Occipital lobe (tissue), 2 donors: ENCODE data around the genes CARD9 and LCN8.

DNA sequence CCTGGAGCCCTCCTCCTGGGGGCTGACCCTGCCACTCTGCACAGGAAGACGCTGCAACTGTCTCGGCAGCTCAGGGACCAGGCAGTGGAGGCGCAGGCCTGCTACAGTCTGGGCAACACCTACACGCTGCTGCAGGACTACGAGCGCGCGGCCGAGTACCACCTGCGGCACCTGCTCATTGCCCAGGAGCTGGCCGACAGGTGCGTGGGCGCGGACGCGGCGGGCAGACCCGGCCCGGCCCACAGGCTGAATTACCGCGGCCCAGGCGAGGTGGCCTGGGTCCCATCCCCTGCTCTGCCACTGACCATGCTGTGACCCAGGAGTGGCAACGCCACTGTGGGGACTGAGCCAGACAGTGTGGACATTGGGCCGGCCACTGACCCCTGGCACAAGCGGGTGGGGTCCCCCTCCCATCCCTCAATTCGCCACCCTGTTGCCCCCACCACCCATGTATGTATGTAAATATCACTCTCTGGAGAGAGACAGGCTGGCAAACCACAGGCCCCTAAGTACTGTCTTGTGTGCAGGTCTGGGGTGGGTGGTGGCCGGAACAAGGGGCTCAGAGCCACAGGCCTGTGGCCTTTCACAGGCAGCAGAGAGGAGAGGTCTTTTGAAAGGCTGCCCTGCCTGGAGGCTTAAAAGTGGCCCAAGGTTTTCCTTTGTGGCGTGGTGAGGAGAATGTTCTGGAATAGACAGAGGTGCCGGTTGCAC is 11.3 kb downstream of the GPSM1 start:
- RAMPAGE, long total RNA, result no peak

GRCh38 chr9:136373537-136374016 is at the start of gene CARD9:
Gene CARD9, minus strand, starts transcription at chr9:136373669.
- RAMPAGE, long total RNA, result no peak

GRCh38 chr9:136410875-136411574 is 567 bp downstream of the PMPCA start:
- RAMPAGE, long total RNA, result no peak

GRCh38 chr9:136484137-136484987 is 1.5 kb upstream of the SEC16A start:
- RAMPAGE, long total RNA, result no peak

DNA sequence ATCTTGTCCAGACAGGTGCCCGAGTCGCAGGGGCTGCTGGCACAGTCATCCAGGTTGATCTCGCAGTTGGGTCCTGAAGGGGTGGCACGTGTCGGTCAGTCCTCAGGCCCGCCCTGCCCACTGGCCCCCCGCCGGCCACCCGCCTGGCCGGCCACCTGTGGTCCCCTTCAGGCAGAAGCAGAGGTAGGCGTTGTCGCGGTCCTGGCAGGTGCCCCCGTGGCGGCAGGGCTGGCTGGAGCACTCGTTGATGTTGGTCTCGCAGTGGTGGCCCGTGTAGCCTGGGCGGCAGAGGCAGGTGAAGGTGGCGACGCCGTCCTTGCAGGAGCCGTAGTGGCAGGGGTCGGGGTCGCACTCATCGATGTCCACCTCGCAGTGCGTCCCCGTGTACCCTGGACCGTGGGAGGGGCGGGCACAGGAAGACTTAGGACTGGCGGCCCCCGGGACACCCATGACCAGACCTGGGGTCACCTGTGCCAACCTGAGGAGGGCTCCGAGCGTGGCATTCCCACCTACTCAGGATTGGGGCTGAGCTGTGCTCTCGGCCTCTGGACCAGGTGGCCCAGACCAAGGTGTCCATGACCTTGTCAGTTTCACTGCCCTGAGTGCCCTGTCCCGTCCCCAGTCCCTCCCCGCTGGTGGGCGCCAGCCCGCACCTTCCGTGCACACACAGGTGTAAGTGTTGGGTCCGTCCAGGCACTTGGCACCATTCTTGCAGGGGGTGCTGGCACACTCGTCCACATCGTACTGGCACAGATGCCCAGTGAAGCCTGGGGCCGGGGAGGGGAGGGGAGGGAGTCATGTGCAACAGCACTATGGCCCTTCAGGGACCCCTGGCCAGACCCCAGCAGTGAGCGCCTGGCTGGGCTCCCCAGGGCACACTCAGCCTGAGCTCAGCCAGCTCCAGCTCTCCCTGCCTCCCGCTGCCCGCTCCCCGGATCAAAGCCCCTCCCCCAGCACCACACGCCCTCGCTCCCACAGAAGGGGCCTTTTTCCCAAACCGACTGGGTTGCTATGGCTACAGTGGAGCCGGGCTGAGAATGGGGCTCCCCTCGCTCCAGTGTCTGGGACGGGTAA is 30.2 kb downstream of the NOTCH1 start:
- RAMPAGE, long total RNA, result no peak

DNA sequence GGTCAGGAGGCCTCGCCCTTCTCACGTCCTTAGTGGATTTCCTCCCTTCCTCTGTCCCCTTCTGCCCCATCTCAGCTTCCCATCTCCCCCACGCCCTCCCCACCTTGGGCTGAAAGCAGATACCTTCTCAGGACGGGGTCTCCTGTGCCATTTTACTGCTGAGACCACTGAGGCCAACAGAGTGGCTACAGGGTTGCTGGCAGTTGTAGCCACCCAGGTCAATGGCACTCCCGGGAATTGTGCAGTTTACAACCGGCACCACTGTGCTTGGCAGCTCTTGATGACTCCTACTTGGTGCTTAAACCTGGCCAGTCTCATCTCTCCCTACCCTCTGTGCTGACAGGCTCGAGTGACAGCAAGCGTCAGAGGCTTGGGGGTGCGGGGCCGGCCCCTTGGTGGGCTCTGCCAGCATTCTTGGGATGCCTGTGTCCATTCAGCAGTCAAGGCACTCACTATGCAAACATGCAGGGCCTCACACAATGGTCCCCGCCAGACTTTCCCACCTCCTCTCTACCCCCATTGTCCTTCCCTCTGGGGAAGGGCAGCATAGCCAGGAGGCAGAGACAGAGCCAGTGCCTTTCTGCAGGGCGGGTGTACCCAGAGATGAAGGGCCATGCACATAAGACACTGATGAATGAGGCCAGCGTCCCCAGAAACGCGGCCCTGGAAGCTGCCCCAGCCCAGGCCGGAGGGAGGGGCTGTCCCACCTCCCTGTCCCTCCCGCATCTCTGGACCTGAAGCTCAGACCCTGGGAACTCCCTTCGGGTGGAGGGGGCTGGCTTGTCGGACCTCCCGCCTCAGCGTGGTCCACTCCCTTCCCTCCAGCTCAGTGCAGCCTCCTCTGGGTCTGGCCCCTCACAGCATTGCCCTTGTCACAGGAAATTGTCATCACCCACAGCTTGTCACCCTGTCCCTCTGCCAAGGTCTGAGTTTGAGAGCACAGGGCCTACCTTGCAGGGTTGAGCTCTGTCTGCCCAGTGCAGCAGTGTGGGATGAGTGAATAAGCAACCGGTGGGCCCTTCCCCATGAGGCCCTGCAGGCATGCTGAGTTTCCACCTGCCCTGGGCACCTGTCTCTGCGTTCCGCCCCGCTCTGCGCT is 26.3 kb upstream of the NOTCH1 start:
- RAMPAGE, long total RNA, result no peak

DNA sequence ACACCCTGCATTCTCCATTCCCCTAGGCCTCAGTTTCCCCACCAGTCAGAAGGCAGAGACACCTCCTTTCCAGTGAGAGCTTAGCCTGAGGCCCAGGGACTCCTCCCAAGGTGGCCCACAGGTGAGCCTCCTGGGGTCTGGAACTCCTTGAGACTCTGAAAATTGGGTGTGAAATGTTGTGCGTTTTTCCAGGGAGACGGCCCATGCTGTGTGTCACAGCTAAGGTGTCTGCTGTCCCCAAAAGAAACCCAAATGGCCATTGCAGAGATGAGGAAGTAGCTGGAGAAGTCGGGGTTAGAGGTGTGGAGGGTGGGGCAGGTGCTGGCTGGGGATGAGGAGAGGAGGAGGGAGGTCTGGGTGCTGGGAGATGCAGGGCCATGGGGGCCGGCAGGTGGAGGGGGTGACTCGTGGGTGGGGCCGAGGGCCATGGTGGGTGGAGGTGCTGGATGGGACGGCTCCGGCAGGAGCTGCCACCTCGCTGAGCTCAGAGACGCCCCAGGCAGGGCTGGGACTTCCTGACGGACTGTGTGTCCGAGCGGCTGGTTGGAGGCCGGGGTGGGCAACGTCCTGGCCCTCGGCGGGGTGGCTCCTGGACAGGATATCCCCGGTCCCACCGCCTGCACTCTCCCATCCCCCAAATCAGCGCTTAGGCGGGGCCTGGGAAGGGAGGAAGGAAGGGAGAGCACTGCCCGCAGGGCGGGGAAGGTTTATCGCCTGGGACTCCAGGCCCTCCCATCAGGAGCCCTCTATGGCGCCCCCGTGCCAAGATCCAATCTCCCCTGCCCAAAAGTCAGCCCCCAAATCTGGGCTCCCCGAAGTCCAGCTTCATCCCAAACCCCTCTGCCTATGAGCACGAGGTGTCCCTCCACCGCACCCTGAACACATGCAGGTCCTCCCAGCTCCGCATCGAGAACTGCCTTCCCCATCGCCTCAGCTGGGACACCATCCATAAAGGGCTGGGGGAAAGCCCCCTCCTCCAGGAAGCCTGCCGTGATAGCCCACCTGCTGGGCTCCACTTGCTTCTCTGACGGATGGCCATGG is 58.1 kb upstream of the NOTCH1 start:
- RAMPAGE, long total RNA, result no peak

- RAMPAGE, long total RNA, result no peak
Observed at GRCh38 chr9:136645307-136645721, 17.4 kb upstream of the EGFL7 start.

DNA sequence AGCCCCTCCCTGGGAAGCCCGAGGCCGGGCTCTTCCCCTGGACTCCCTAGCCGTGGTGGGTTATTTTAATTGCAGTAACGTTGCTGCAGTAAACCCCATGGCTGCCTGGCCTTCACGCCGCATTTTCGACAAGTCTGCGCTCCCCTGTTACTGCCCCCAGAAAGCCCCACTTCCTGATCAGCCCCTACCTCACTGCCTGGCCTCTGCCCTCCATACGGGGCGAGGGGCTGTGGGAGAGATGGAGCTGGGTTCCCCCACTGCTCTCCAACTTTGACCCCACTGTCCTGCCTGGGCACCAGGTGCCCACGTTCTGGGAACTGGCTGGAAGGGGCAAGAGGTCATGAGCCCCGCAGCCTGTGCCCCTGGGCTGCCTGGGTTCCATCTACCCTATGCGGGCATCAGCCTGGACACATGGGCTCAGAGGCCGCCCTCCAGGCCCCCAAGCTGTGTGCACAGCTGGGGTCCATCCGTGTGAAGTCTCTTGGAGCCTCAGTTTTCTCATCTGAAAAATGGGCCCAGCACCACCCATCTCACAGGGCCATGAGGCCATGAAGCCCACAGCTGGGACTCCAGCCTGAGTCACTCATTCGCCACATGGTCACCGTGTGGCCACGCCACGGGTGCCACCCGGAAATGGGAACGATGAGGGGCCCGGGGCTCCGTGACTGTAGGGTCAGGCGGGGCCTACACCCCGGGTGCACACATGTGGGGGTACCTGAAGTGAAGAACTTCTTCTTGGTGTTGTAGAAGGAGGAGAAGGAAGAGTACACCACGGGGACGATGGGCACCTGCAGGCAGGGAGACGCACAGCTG is 11.5 kb downstream of the EGFL7 start:
- RAMPAGE, long total RNA, result no peak

- RAMPAGE, long total RNA, result no peak
Observed at GRCh38 chr9:136675840-136676223, 11.4 kb downstream of the AGPAT2 start.

- RAMPAGE, long total RNA, result no peak
Observed at GRCh38 chr9:136704829-136705162, 7.6 kb upstream of the DIPK1B start.

DNA sequence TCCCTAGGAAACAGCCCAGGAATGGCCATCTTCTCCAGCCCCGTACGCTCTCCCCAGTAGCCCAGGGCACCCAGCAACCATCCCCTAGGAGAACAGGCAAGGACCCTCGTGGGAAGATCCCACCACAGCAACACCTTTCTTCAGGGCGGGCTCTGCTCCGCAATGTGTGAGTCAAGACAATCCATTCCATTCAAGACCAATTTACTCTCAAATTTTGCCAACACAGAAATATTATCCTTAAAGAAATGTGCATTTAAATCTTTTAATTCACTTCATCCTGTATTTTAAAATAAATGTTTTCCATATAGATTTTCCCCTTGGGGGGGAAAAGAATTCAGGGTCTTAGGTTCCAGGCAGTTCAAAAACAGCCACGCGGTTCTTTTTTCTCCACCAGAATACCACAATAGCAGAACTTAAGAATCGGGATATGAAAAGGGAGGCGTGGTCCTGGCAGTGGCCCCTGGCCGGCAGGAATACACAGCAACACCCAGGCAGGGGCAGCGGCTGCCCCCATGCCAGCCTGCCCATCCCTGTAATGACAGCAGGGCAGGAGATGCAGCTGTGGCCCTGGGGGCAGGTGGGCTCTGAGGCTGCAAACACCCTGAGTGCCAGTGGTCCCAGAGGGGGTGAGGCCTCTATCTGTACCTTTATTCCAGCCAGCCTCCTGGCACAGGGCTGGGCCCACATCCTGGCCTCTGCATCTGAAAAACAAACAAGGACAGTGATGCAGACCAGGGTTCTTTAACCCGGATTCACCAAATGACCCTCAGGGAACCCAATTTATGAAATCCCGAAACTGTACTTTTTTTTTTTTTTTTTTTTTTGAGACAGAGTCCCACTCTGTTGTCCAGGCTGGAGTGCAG is 12.3 kb downstream of the DIPK1B start:
- RAMPAGE, long total RNA, result no peak

DNA sequence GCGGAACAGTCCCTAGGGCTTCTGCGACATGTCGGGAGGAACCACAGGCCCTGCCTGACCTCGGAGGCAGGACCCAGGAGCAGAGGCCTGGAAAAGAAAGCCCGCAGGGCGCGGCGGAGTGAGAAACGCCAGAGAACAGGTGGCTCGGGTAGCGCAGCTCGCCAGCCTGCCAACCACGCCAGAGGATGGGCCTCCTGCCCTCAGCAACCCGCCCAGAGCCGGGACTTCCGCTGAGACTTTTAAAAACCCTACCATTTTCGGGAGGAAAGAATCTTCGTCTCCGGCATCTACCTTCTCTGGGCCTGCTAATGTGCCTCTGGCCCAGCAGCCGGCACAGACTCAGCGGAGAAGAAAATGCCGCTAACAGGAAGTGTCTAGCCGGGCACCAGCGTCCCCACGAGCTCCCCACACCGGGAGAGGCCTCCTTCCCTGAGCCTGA is 605 bp downstream of the LCN8 start:
- RAMPAGE, long total RNA, result no peak

- RAMPAGE, long total RNA, result no peak
Observed at GRCh38 chr9:136757858-136758680, at the start of gene LCN8. Gene LCN8, minus strand, starts transcription at chr9:136758243.

DNA sequence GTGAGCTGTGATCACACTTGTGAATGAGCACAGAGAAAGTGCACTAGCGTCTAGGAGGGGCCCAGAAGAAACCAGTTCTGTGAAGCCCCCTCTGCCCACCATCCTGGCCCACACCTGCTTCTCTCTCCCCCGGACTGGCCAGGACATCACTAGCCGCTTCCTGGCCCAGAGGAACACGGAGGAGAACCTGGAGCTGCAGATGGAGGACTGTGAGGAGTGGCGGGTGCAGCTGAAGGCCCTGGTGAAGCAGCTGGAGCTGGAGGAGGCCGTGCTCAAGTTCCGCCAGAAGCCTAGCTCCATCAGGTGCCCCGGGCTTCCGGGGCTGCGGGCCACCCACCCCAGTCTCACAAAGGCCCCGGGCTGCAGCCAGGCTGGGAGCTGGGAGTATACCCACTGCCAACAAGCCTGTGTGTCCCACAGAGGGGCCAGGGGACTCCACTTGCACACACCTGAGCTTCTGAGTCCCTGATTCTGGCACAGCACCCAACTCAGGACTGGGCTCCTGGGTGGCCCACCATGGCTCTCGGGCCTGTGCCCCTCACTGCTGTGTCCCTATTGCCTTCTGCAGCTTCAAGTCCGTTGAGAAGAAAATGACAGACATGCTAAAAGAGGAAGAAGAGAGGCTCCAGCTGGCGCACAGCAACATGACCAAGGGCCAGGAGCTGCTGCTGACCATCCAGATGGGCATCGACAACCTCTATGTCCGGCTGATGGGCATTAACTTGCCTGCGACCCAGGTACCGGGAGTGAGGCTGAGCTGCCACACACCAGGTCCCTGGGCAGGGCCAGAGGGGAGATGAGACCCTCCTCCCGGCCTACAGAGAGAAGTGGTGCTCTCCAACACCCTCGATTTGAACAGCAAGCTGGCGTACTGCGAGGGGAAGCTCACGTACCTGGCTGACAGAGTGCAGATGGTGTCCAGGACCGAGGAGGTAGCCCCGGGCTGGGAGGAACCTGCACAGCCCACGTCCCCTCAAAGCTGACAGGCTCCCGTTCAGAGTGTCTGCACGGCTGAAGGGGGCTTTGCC is 1.5 kb upstream of the RABL6 start:
- RAMPAGE, long total RNA, result no peak

DNA sequence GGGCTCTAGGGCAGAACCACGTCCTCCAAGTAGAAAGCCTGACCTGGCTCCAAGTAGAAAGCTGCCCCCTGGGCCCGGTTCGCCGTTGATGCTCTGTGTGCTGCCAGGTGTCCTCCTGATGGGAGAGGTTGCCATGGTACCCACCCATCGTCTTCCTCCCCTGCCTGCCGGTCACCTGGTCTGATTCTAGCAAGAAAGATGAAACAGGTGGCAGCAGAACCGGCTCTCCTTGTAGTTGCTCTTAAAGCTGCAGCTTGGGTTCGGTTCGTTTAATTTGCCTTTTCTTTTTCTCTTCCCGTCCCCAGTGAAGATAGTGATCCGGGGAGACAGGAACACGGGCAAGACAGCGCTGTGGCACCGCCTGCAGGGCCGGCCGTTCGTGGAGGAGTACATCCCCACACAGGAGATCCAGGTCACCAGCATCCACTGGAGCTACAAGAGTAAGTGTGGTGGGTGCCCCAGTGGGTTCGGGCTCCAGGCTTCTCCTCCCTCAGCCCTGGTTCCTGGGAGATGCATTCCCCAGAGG is 15.5 kb downstream of the RABL6 start:
- RAMPAGE, long total RNA, result no peak

DNA sequence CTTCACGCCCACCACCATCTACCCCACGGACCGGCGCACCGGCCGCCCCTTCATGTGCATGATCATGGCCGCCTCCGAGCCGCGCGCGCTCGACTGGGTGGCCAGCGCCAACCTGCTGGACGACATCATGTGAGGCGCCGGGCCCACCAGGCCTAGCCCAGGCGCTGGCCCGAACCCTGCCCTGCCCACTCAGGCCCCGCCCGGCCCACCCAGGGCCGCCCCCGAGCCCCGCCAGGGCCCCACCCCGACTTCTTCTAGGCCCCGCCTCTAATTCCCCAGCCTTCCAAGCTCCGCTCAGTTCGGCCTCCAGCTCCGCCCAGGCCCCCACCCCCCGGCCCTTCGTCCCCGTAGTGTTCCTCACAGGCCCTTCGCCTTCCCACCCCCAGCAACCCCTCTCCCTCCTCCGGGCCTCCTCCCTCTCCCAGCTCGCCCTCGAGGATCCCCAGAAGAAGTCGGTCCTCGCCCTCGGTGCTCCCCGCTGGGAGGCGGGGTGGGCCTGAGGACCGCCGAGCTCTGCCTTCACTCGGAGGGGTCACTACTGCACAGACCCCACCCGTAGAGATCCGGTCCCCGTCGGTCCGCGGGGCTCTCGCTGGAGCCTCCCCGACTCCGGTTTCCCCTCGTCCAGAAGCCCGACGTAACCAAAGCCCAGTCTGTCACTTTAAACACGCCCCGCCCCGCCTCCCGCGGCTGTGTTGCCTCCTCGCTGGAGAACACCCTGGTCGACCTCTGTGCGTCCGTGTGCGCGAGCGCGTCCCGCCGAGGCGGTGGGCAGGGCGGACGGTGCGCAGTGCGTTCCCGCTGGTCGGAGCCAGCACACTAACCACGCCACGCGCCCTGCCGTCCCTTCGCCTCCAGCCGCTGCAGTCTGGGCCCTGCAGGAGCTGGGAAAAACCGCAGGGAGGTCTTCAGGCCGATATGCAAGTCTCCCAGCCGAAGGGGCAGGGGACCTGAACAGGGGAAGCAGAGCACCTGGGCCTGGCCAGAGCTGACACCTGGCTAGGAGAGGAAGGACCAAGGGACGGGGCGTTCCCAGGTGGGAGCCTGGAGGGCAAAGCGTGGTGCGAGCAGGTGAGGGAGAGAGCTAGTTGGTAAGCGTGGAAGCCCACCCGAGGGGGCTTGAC is 1.6 kb upstream of the PHPT1 start:
- RAMPAGE, long total RNA, result no peak

GRCh38 chr9:136850826-136851839 is 1.0 kb upstream of the MAMDC4 start:
- RAMPAGE, long total RNA, result no peak

DNA sequence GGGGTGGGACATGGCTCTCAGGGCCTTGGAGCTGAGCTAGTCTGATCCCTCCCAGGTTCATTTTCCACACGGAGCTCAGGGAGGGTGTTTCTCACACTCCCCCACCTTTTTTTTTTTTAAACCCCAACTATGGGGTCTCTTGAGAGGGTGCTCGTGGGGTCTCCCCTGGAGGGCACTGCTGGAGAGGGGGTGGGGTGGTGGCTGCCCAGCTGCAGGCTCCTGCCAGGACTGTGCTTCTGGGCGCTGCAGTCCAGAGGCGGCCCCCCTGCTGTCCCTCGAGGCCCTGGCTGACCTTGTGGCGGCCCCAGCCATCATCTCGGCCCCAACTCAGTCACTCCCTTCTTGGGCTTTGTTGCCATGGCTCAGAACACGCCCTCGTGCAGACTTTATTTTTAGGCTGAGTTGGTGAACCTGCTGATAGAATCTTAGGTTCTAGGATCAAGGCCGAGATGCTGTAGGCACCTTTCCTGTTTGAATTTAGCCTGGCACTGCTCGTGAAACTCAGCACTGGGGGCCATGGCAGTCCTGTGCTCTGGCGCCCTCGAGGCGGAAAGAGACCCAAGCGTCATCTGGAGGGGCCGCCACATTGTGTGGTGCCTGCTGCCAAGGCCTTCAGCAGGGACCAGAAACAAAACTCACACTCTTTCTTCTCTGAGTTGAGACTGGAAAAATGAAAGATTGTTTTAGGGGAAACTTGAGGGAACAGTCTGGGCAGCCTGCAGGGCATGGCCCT is 22.8 kb downstream of the FBXW5 start:
- RAMPAGE, long total RNA, result no peak

- RAMPAGE, long total RNA, result no peak
Observed at GRCh38 chr9:136964115-136964585, 12.1 kb downstream of the LCN12 start.